Ascending aorta (tissue), 1 donor: ENCODE measurements around a stretch of chr4.

GRCh38 chr4:102794450-102794941 is 32.9 kb downstream of the UBE2D3 start:
- PRO-cap = no peak

DNA sequence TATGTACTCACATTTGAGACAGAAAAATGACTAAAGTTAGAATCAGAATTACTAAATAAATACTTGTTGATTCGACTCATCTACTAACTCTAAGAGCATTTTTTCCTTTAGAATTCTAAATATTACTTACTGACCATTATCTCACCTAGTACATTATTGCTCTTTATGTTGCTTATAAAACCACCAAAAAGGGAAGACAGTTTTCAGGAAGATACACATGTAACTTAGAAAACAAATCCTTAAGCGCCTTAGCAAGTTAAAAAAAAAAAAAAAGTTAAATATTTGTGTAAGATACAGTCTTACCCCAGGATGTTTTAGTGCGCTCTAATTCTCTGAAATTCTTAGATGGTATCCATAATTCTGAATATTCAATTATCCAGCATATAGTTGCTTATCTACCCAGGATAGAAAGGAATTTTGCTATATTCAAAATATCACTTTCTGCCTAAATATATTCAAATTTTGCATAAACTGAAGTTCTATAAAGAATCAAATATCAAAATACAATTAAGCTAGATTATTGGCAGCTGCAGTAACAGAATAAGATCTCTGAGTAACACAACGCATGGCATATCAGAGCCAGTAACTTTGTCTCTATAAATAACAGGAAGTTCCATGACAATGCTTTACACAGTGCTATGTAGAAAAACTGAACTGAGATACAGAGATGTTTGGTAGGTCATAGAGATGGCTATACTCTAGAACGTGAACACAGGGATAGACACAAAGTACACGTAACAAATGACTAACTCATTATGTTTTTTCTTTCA is 18.4 kb downstream of the UBE2D3 start:
- PRO-cap = no peak

- PRO-cap = no peak
Measured at GRCh38 chr4:102824781-102825463, 2.4 kb downstream of the UBE2D3 start.

- PRO-cap = no peak
Measured at GRCh38 chr4:102826459-102826635, 1.0 kb downstream of the UBE2D3 start.

GRCh38 chr4:103082491-103082793 is 5.9 kb upstream of the SLC9B2 start:
- PRO-cap = no peak

- PRO-cap = no peak
Measured at GRCh38 chr4:103422924-103423619, 224.9 kb upstream of the CENPE start.

- PRO-cap = no peak
Measured at GRCh38 chr4:104418245-104418702, 76.4 kb downstream of the CXXC4 start.

- PRO-cap = no peak
Measured at GRCh38 chr4:105060420-105060982, 86.2 kb upstream of the TET2 start.

DNA sequence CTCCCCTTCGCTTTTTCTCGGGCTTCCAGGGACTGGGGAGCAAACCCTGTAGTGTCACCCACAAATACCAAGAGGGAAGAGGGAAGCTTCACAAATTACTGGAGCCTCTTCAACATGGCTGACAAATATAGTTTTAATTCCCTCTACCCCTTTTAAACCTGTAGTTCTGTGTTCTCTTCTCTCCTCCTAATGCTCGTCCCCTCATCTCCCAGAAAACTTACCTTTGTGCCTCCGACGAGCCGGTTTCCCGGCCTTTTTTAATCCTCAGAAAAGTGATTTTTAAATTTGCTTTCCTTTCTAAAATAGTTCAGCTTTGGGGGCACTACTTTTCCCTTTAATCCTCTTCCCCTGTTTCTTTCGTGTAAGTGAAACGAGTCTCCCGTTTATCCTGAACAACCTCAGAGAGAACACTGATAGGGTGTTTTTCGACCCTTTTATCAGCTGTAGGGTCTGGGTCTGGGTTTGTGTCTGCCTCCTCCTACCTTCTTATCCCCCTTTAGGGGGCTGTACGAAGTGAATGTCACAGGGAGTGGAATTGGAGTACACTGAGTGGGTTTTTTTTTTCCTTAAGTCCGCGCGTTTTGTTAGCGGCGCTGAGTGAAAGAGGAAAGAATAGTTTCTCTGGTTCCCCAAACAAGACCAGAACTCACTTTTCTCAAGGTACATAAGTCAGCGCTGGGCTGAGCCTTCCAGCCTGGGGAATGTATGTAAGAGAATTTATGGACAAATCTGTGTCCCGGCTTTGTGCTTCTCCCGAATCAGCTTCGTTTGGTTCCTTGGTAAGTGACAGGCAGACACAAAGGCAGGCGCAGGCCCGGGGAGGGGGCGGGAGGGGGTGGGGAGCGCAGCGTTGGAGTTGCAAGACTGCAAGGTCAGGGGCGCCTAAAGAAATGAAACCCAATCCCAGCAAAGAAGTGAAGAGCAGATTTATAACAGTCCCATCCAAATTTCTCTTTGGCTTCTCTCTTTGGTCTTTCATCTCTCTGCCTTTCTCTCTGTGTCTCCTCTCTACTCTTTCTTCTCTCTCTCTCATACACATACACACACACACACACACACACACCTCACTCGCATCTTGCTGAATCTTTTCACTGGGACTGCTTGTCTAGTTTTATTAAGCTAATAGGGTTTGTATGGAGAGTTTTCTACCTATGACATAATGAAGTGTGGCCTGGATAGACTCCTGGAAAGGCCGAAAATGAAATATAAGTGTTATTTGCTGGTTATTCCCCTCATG is 763 bp downstream of the TET2 start:
- PRO-cap = unidirectional peak, minus-strand start at position 770 of the sequence

GRCh38 chr4:105471931-105472491 is 1.9 kb downstream of the PPA2 start:
- PRO-cap = no peak

DNA sequence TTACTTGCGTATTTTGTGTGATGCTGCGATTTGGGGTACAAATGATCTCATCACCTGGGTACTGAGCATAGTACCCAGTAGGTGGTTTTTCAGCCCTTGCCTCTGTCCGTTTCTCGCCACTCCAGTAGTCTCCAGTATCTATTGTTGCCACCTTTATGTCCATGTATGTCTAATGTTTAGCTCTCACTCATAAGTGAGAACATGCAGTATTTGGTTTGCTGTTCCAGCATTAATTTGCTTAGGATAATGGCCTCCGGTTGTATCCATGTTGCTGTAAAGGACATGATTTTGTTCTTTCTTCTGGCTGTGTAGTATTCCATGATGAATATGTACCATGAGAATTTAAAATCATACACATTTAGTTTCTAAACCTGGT is 1.8 kb downstream of the ARHGEF38 start:
- PRO-cap = no peak

DNA sequence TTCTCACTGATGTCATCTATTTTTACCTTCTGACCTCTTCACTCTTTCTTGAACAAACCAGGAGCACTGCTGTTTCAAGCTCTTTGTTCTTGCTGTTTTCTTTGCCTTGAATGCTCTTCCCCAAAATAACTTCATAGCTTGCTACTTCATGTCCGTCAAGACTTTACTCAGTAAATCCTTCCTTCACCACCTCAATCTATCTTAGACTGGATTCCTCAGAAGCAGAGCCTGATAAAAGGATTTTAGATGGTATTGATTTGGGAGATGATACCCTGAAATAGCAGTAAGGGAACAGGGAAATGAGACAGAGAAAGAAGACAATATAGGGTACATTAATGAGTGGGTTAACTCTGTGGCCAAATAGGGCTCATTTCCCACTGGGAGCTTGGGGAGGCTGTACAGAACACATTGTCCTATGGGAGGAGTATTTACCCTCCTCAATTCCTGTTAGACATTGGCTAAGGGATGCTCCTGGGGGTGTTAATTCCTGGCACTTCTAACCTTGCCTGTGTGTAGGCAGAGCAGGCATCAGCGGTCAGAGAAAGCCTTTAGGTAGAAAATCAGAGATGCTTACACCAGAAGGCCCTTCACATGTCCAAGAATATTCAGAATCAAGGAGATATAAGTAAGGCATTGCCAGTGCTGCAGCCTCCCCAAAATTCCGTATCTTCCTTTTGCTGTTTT is 48.9 kb downstream of the ARHGEF38 start:
- PRO-cap = no peak

GRCh38 chr4:105645714-105646034 is 62.8 kb downstream of the INTS12 start:
- PRO-cap = no peak

DNA sequence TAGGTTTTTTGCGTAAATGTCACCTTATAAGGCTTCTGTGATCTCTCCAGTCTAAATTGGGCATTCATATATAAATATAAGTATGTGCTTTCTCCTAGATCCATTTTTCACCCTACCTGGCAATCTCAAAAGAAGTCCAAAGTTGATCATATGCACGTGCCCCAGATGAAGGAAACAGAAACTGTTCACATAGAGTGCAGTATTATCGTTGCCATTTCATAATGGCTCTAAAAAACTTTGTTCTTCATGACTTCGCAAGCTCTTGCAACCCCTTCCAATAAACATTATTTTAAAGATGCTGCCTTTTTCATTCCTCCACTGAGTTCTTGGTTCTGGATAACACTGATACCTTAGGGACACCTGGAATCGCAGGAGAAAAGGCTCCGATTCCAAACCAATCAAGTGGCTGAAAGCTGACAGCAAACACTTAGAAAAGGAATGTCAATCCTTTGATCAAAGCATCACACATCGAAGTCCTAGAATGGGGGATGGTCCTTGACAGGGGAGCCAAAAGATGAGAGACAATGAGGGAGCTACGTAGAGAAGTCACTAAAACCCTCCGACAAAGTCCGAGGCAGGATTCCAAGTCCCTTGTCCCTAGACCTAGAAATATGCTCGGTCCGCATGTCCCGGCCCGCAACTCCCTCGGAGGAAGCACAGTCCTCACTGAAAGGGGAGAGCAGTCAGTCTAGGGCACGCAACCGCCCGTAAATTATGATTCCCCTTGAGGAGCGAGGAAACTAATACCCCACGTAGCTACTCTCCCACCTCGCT is 499 bp downstream of the INTS12 start:
- PRO-cap = no peak

GRCh38 chr4:105897822-105898256 is 2.6 kb downstream of the NPNT start:
- PRO-cap = no peak

- PRO-cap = no peak
Measured at GRCh38 chr4:106355354-106355718, 13.2 kb downstream of the GIMD1 start.

- PRO-cap = no peak
Measured at GRCh38 chr4:107153814-107154384, 117.8 kb upstream of the DKK2 start.

DNA sequence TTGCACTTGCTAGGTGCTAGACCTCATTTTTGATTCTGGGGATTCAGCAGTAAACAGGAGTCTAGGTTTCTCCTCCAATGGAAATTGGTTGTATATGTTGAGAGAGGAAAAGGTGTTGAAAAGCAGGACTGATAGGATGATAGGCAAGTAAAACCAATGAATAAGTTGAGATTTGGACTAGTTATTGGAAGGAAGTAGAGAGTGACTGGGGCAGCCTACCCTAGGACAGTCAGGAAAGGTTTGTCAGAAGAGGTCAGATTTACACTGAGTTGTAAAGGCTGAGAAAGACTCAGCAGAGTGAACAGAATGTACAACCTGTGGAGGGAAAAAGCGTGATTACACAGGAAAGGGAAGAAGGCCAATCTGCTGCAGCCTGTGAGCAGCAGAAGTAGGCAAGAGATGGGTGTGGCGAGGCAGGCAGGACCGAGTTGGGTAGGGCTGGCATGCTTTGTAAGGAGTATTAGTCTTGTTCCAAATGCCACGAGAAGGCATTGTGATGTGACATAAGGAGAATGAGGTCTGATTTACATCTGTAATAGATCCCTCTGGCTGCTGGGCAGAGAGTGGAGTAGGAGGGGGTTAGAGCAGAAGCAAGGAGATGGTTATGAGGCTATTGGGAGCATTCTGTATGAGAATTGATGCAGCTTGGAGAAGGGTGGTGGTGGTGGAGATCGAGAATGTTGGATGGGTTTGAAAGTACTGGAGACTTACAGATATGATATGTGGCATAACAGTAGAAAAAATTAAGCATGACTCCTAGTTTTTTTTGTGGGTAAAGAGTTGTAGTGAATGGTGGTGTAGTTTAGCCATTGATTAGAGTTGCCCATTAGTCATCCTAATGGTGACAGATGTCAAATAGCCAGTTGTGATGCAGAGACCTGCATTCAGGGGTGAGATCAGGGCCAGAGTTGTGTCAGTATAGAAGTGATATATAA is 12.7 kb downstream of the SGMS2 start:
- PRO-cap = no peak

GRCh38 chr4:107895950-107896626 is 35.3 kb upstream of the CYP2U1 start:
- PRO-cap = no peak

DNA sequence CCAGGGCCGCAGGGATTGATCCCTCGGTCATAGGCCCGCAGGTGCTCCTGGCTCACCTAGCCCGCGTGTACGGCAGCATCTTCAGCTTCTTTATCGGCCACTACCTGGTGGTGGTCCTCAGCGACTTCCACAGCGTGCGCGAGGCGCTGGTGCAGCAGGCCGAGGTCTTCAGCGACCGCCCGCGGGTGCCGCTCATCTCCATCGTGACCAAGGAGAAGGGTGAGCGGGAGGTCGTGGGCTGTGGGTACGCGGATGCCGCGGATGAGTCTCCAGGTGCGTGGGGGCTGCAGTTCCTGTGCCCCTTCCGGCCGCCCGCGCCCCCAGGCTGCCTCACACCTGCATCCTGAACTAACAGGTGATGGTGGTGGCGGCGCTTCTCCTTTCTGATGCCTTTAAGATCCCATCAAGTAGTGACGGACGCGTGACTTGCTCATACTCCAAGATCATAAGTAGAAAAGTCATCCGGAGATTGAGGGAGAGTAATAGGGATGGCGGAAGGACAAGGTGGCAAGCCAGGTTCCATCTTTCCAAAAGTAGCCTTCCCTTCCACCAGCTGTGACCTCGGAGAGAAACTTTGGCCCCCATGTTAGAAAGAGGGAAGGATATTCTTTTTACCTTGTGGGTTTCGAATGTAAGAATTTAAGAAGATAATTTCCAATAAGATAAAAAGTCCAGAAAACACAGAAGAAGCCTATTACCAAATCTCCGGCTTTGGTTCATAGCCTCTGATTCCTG is 733 bp downstream of the CYP2U1 start:
- PRO-cap = no peak